Cytotoxic T cell (primary cell): ENCODE data around the genes PCDHB14, PCDHGA7 and DIAPH1.

GRCh38 chr5:141223067-141223749 lies at the start of gene PCDHB14:
TSS of gene PCDHB14 (plus strand) at chr5:141223343.
- PRO-cap, 2 experiments: no peak in any of the 2 experiments

DNA sequence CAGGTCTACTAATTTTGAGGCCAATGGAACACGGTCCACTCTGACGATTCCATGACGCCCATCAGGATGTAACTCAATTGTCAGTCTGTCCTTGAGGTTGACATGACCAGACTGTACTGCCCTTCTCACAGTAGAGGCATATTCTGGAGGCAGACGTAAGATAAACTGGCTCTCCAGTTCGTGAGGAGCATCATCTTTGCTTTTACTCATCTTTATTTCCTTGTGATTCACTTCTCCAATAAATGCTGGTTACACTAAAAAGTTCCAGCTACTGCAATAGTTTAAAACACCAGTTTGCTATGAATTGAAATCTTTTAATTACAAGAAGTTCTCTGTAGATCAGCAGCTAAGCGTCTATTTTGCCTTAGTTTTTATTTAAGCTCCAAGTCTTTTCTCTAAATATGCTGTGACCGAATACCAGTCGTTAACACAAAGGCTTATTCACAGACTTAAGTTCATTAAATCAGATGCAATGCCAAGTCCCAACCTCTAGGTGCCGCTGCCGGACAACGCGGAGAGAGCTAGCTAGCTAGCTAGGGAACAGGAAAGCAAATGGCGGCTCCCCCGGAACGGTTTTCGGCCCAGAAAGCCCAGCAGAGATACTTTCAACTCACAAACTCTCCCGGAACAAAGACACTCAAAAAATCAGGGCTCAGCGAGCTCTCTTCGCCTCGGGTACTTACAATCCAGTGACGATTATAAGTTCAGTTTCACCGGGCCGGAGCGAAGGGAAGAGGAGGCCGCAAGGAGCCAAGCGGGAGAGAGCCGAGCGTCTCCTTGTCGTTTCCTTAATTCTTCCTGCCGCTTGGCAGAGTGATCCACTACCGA lies 535 bp downstream of the TAF7 start:
- PRO-cap, 2 experiments: peak in 2 of 2 experiments; most common plus-strand start position 551 of the sequence (in 2); most common minus-strand start position 495 of the sequence (in 1)

DNA sequence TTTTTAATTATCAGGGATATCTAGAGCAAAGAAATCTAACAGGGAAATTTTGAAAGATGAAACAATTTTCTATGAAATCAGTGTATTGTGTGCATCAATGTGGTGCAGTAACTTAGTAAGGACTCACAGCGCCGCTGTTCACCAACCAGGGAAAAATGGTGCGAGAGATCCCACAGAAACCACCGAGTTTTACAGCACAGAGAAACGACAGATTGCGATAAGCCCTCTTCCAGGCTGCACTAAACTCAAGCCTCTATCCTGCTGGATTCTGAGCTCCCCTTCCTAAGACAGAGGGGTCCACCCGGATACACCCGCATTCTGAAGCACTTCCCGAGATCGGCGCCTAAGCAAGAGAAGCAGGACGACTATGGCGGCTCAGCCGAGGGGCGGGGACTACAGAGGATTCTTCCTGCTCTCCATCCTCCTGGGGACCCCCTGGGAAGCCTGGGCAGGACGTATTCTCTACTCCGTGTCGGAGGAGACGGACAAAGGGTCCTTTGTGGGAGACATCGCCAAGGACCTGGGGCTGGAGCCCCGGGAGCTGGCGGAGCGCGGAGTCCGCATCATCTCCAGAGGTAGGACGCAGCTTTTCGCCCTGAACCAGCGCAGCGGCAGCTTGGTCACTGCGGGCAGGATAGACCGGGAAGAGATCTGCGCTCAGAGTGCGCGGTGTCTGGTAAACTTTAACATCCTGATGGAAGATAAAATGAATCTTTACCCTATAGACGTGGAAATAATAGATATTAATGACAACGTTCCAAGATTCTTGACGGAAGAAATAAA lies at the start of gene PCDHGA7:
TSS of gene PCDHGA7 (plus strand) at position 210 of the 783 bp plus-strand sequence.
- PRO-cap, 2 experiments: no peak in any of the 2 experiments

DNA sequence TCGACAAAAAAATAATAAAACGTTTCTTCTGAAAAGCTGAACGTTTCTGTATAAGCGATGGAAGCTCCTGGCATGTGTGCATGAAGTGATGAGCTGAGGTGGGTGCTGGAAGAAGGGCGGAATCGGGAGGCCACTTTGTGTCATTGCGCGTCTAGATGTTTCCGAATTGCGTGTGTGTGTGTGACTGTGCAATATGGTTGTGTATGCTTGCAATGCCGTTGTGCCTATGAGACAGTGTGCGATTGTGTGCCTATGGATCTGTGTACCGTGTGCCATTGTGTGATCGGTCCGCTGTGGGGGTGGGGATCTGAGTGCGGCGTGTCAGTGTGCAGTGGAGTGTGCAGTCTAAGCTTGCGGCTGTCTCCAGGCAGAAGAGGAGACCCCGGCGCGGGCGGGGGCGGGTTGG lies 24.1 kb downstream of the PCDHGC5 start:
- PRO-cap, 2 experiments: peak in 1 of 2 experiments; most common plus-strand start position 169 of the sequence (in 1)

GRCh38 chr5:141514553-141514641 lies 25.5 kb downstream of the PCDHGC5 start:
- PRO-cap, 2 experiments: no peak in any of the 2 experiments

DNA sequence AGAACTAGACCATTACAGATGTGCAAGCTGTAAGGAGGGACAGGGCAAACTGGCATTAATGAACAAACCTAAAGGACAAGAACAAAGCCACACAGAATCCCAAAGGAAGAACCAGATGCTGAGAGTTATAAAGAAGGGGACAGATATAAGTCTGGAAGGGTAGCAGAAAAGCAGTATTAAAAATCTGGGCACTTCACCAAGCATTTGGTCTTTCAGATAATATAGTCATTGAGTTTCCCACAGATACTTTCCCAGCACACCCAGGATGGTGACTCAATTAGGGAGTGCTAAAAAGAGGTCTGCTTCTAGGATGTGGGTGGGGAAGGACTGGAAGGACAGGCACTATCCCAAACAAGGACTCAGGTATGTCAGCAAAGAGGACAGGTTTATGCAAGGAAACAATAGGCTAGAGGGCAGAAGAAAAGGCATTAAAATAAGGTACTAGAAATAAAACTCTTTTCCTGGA lies 59.4 kb downstream of the DIAPH1 start:
- PRO-cap, 2 experiments: no peak in any of the 2 experiments

DNA sequence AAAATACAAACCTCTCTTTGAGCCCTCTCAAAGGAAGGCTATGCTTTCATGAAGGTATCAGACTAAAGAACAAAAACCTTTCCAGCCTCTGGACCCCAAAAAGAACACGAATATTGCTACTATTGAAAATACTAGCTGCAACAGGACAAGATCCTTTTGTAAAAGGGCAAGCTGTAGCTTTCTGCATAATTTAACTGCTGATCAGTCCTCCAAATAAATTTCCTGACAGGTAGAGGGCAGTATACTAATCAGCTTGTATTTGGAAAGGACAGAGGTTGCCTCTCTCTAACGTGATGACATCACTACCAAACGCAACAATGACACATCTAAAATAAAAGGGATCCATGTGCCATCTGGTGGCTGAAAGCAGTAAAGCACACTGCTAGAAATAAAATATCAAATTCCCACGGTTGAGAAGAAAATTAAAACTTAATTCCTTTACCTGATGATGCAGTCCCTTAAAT lies 54.7 kb downstream of the DIAPH1 start:
- PRO-cap, 2 experiments: no peak in any of the 2 experiments

DNA sequence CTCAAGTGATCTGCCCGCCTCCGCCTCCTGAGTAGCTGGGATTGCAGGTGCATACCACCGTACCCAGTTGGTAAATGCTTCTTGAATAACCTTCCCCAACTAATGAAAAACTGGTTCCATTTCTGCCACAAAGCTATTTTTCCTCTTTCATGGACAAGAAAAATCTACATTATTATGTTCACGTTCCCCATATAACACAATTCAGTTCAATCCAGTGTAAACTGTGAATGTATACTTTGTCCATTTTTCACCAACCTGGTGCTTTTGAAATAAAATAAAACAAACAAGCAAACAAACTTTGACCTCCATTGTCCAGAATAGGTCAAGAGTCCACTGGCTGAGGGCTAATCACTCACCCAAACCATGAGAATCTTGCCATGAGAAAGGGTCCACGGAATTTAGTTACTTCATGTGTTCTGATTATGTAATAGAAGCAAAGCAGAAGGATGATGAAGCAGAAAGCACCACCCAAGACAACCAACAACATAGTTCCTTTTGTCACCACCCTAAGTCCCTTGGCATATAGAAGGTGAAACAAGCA lies 28.7 kb downstream of the DIAPH1 start:
- PRO-cap, 2 experiments: no peak in any of the 2 experiments

DNA sequence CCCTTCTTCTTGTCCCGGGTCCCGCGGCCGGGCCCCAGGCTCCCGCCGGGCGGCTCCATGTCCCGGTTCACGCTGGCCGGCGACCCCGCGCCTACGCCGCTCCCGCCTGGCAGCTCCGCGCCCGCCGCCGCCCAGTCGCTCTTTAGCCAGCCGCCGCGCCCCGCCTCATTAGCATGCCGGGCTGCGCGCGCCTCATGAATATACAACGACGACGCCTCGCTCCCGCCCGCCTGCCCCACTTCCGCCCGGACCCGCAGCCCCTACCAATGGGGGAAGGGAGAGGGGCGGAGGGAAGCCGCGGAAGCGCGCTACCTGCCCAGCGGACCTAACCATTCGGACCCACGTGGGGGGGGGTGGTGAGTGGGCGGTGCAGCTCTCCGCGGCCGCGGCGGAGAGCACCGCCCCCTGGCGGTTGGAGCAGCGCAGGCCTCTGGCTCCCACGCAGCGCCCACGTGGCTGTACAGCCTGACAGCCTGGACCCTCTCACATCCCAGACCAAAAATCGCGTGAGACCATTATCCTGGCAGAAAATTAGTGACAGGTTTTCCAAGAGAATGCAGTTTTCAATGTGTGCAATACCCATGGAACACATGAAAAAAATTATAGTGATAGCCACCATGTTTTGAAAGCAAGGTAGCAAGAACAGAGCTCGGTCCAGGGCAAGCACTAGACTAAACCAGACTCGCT lies at the start of gene DIAPH1:
TSS of gene DIAPH1 (minus strand) at position 145 of the 687 bp plus-strand sequence.
- PRO-cap, 2 experiments: peak in 2 of 2 experiments; most common minus-strand start position 144 of the sequence (in 2)

DNA sequence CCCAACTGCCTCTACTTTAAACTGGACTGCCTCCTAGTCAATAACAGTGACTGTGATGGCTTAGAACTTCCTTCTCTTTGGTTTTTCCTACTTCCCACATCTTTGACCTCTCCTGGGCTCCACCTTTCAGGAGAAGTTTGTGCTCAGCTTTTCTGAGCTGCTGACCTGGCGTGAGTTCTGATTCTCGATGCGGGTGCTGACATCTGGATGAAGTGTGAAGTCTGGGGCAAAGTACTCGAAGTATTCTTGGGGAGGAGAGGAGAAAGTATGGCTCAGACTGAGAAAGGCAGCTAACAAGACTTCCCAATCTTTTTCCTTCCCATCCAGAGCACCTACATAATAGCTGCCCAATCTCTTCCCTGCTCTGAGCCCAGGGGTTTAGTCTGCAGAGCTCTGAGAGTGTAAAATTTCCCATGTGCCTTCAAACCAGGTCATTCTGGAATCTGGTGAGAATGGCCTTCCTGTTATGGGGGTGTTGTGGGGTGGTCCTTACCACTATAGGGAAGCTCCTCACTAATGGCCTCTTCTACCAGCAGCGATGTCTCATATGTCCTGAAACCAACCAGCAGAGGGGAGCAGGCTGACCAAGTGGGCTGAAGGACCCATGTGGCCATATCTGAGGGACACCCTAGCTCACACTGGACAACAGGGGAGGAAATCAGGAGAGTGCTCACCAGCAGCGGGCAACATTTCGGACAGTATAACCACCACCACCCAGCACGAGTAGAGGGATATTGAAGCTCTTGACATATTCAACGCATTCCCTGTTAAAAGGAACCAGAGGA lies 6.9 kb upstream of the DIAPH1 start:
- PRO-cap, 2 experiments: no peak in any of the 2 experiments

GRCh38 chr5:141644103-141644831 lies 7.0 kb downstream of the FCHSD1 start:
- PRO-cap, 2 experiments: no peak in any of the 2 experiments

GRCh38 chr5:141795161-141795697 lies 83.0 kb downstream of the PCDH1 start:
- PRO-cap, 2 experiments: no peak in any of the 2 experiments

DNA sequence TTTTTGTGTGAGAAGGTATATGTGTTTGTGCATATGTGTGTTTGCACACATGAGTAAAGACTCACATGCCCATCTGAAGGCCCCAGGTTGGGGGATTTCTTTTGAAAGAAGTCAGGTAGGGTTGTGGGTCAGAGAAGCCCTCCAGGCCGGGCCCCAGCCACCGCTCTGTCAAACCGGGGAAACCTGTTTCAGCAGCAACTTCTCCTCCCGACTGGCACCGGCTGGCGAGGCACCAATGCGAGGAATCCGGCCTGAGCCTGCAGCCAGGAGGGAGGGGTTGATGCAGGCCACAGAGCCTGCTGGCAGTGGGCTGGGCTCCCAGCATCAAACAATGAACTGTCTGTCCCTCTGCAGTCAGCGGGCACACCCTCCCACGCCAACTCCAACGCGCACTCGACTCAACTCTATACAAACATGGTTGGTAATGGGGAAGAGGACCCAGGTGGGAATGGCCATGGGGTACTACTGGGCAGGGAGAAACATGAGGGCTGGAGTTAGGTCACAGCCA lies 12.1 kb downstream of the PCDH1 start:
- PRO-cap, 2 experiments: no peak in any of the 2 experiments

- PRO-cap, 2 experiments: no peak in any of the 2 experiments
Measured at GRCh38 chr5:141867034-141868104, 10.8 kb downstream of the PCDH1 start.

GRCh38 chr5:141879955-141880333 lies 1.7 kb upstream of the PCDH1 start:
- PRO-cap, 2 experiments: no peak in any of the 2 experiments

DNA sequence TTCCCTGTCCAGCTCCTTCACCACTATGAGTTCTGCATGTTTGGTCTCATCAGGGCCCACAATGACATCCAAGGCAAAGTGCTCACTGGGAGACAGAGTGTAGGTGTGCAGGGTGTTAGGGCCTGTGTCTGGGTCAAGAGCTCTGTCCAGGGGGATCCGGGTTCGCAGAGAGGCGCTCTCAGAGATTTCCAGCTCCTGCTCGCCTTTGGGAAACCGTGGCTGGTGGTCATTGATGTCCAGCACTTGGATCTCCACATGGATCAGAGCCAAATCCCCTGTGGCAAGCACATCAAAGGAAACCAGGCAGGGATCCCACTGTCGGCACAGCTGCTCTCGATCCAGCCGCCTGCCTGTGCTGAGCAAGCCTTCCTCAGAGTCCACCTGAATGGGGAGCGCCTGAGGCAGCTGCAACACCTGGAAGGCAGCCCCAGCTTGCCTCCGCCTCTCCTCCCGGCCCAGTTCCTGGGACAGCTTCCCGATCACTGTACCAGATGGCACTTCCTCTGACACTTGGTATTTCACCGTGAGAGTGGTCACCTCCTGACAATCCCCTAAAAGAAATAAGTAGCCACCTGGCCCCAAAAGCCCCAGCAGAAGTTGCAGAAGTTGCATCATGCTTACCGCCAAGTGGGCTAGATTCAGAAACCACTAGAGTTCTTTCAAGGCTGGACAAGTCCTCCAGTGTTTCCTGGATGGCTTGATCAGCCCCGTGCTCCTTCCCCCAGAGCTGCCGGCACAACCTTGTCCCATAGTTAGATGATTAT lies 583 bp downstream of the PCDH12 start:
- PRO-cap, 2 experiments: no peak in any of the 2 experiments

DNA sequence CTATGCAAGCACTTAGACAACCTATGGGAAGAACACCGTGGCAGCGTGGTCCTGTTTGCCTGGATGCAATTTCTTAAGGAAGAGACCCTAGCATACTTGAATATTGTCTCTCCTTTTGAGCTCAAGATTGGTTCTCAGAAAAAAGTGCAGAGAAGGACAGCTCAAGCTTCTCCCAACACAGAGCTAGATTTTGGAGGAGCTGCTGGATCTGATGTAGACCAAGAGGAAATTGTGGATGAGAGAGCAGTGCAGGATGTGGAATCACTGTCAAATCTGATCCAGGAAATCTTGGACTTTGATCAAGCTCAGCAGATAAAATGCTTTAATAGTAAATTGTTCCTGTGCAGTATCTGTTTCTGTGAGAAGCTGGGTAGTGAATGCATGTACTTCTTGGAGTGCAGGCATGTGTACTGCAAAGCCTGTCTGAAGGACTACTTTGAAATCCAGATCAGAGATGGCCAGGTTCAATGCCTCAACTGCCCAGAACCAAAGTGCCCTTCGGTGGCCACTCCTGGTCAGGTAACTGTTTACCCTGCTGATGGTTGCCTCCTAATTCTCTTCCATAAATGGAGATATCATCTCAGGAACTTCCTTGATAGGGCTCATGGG lies 9.5 kb downstream of the RNF14 start:
- PRO-cap, 2 experiments: no peak in any of the 2 experiments

DNA sequence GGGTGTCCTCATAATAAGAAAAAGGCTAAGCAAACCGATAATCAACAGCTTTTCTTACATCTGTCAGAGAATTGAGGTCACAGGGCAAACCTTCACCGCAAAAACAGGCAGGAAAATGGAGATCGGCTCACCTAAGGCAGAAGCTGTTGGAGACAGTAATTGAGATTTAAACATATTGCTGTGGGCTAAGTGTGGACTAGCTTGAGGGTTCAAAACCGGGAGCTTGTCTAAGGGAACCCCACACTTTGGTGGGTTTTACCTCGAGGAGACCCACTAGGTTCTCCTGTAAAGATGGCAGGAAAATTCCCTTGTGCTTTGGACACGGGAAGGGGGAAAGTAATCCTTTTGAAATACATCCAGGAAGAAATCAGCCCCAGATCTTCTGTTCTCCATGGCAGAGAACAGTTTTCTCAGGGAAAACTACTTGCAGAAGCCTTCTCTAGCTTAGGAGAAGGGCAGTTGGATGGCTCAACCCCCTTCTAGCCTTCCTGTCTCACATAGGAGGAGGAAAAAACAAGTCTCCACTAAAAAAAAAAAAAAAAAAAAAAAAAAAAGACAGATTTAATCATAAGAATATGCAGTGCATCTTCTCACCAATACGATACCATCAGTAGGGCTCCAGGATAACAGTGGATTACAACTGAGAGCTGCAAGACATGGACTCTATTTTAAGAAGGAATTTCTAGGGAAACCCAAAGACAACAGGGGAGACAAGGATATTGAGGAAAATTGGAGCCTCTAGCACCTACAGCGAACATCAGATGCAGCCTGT lies 17.6 kb downstream of the GNPDA1 start:
- PRO-cap, 2 experiments: no peak in any of the 2 experiments

DNA sequence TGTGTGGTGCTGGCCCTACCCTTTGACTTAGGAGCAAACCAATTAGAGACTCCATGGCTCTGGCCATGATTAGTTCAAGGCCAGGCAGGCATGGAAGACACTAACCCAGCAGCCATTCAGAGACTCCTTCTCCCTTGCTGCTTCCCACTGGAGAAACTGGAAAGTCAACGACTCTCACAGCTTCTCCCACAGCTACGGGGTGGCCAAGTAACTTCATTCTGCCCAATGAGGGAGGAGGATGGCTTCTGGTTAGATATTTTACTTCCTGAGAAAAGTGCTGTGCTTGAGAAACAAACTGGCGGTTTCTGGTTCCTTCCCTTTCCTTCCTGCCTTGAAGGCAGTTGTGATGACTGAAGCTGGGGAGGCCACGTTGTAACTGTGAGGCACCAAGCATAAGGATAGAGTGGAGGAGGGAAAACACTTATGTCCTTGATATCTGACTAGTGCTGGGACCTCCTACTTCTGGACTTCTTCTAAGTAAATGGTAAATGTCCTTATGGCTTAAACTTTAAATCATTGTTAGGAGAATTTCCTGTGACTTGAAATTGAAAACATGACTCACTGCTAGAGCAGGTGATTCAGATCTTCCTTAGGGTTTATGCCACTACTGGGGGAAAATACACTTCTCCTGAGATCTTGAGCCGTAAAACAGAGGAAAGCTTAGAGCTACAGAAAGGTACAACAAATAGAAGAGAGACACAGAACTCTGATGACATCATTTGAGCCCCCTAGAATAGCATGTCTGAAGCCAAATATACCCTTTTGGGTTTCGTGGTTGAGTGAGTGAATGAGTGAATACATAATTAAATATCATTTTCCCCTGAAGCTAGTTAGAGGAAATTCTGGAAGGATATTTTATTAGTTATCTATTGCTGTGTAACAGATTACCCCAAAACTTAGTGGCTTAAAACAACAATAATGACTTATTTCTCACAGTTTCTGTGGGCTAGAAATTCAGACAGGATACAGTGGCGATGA lies 3.2 kb upstream of the GNPDA1 start:
- PRO-cap, 2 experiments: peak in 2 of 2 experiments; most common plus-strand start position 340 of the sequence (in 2); most common minus-strand start position 464 of the sequence (in 1)

DNA sequence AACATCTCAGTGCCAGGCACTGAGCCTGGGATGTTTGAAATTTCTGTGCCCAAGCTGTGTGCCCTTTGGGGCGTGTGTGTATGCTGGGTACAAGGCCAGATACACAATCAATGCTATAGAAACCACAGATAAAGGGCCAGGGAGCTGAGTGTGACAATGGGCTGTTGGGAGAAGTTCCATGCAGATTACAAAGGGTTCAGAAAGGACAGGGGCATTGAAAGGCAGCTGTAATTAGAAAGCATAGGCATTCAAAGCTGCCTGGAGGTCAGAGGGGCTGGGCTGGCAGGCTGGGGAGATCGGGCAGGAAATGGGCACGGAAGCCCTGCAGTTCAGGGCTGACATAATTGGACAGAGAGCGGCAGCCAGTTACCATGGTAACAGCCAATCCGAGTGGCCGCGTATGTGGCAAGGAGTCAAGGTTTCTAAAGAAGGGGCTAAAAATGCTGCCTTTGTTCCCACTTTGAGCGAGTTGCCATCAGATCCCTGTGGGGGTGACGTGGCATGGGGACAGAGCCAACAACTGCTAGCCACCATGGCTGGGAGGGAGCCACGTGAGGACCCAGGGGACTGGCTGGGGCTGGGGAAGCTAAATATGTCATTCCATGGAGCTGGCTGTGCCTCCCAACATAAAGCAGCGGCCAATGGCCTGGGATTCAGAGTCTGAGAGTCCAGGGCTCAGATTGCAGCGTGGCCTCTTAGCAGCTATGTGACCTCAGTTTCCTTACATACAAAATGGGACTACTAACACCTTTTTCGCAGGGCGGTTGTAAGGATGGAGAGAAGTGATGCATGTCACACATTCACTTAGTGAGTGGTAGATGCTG lies 44.7 kb upstream of the NDFIP1 start:
- PRO-cap, 2 experiments: peak in 1 of 2 experiments; most common plus-strand start position 437 of the sequence (in 1); most common minus-strand start position 308 of the sequence (in 1)